Measurements from ENCODE around the genes PROM1 and TAPT1.

- PRO-cap, result no peak
These were observed 70.8 kb upstream of the BOD1L1 start for GRCh38 chr4:13698454-13698653.

- PRO-cap, result no peak
These were observed 213.3 kb upstream of the BOD1L1 start for GRCh38 chr4:13840563-13841459.

GRCh38 chr4:13856493-13856885 is 229.0 kb upstream of the BOD1L1 start:
- PRO-cap, result no peak

DNA sequence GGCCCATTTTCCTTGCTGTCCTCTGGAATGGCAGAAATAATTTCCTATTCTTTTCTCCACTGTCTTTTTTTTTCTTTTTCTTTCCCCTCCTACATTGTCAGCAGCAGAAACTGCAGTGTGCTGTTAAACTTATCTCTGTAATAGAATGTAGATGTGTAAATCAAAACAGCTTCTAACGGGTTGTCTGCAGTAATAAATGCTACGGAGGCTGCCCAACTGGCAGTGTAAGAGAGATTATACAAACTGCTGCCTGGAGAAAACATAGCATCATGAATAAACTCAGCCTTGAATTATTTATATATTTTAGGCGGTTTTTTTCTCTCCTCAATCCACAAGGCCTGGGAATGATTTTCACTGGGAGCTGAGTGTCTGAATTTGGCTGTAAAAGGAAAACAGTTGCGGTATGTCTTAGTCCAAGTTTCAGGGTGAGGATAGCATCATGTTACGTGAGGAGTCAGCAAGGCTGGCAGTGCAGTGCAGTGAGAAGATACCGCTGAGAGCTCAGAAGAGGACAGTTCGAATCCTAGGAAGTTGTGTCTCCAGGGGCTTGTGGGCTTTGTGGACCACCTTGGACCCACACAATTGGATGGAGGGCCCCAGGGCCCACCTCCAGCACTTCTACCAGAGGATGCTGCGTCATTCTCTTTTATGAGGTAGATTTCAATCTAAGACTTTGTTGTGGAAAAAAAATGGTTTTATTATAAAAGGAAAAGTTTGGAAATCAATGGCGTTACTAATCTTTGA is 291.5 kb upstream of the BOD1L1 start:
- PRO-cap, result no peak

GRCh38 chr4:13991134-13991631 is 363.7 kb upstream of the BOD1L1 start:
- PRO-cap, result no peak

GRCh38 chr4:14877109-14877990 is 124.9 kb upstream of the CPEB2 start:
- PRO-cap, result no peak

DNA sequence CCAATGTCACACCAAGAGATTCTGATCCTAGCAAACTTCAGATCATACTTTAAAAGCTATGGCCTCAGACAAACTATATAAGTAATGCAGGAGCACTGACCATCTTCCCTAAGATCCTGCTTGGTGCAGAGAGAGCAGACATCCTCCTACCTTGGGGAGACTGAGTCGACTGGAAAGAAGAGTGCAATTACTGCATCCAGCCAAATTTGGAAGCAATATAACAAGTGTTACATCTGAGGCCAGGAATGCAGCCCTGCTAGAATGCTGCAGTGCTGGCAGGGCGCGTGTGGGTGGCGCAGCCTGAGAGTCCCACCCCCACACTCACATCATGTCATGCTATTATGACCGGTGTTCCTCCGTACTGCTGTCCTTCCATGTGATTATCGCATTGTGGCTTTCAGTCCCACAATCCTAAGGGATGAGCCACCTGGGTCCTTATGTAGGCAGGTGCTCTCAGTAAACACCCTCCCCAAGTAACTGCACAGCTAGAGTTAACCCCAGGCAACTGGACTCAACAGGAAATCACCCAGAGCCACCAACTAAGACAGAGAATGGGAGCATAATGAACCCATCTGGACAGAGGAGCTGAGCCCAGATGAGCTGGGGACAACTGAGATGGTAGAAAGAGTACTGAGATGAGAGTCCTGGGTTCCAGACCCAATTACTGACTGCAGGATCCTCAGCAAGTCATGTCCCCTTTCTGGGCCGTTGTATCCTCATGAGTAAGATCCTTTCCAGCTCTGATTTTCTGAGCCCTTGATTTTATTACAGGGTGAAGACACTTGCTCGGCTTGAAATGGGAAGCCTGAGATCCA is 122.5 kb upstream of the CPEB2 start:
- PRO-cap, result no peak

- PRO-cap, result no peak
These were observed 31.8 kb downstream of the CPEB2 start for GRCh38 chr4:15033882-15034773.

GRCh38 chr4:15077789-15078441 is 75.6 kb downstream of the CPEB2 start:
- PRO-cap, result no peak

GRCh38 chr4:15375566-15376129 is 52.2 kb upstream of the C1QTNF7 start:
- PRO-cap, result no peak

DNA sequence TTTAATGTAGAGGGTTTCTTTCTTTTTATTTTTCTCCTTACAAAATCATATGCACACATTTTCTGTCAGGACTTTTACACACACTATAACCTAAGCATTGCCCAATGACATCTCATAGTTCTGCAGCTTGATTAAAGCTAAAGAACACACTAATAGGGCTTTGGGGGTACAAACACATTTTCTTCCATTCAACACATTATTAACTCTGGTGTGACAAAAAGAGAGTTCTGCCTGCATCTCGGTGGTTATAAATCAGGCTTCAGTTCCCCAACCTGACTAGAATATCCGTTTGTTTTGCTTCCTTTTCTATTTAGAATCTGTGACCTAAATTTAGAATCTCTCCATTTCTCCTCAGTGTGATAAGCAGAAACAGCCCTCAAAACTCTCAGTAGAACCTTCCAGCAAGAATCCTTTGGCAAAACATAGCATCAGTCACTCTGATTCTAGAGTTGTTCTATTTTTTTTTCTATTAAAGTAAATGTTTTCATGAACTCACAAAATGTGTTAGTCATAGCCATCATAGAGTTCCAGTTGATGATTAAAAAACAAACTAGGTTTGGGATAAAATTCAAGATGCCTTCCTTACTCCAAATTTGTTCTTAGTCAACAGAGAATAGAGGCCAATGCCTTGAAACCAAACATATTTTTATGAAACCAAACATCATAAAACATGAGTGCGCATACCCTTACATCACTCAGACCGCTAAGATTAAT is 13.3 kb upstream of the C1QTNF7 start:
- PRO-cap, result no peak

DNA sequence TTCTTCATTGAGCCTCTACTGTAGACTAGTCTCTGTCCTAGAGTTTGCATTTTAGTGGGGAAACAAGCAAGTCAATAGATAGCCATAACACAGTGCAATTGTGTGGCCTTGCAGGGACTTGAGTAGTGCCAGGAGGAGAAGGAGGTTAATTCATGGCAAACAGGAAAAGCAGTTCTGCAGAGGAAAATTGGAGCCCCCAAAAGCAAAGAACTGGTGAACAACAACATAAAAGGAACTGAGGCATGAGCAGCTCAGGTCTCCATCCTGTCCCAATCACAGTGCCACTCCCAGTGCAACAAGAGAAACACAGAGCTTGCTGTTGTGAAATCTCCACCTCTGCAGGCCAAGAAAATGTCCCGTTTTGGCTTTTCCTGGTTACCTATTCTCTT is 644 bp downstream of the C1QTNF7 start:
- PRO-cap, result no peak

- PRO-cap, result no peak
These were observed 63.2 kb downstream of the FBXL5 start for GRCh38 chr4:15591908-15592475.

DNA sequence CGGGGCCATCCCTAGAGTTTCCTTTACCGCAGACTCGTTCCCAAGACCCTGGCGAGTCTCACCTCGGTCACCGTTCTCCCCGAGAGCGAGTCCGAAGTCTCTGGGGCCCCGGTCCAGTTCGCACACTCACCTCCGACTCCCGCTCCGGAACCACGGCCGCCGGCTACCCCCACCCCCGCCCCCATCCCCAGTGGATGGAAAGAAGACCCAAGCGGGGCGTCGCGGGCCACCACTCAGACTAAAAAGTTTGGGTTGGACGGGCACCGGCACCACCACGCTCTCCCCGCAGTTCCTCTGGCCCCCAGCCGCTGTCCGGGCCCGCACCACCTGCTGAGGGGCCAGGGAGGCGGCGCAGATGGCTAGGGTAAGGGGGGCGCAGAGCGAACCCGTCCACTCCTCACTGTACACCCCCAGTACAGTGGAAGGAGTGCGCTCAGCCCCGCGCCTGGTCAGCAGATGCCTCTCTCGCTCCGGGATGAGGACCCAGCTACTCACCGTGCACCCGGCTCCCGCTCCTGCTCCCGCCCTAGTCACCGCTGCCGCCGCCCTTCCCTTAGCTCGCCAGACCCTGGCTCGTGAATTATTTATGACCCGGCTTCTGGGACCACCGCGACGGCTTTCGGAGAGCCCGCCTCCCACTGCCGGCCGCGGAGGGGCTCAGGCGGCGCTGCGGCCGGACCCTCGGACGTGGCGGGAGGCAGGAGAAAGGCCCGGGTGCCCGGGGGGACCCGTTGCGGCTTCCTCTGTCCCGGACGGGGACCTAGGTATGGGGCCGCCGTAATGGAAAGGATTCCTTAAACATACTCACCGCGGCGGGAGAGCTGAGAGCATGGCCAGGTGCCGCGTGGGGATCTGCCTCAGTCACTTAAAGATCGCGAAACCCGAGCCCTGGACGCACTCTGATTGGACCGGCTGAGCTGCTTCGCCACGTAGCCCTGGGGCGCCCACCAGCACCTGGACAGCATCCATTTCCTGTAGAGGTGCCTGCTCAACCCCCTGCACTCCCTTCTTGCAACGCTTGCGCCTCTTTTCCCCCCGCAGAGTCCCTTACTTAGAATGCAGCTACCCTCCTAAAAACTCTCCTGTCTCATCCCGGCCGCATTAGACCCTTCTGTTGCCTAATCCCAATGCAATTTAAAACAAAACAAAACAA is at the start of gene PROM1:
PROM1 (minus strand) TSS at position 854 of the 1,153 bp plus-strand sequence.
- PRO-cap, result bidirectional peak, plus-strand start at position 462 of the sequence, minus-strand start at position 458 of the sequence; bidirectional peak, plus-strand start at position 506 of the sequence, minus-strand start at position 528 of the sequence; bidirectional peak, plus-strand start at position 977 of the sequence, minus-strand start at position 854 of the sequence

GRCh38 chr4:16226376-16227443 is at the start of gene TAPT1:
TAPT1 (minus strand) TSS chr4:16226471.
- PRO-cap, result bidirectional peak, plus-strand start at chr4:16226603, minus-strand start at chr4:16226471; bidirectional peak, plus-strand start at chr4:16227216, minus-strand start at chr4:16226895

DNA sequence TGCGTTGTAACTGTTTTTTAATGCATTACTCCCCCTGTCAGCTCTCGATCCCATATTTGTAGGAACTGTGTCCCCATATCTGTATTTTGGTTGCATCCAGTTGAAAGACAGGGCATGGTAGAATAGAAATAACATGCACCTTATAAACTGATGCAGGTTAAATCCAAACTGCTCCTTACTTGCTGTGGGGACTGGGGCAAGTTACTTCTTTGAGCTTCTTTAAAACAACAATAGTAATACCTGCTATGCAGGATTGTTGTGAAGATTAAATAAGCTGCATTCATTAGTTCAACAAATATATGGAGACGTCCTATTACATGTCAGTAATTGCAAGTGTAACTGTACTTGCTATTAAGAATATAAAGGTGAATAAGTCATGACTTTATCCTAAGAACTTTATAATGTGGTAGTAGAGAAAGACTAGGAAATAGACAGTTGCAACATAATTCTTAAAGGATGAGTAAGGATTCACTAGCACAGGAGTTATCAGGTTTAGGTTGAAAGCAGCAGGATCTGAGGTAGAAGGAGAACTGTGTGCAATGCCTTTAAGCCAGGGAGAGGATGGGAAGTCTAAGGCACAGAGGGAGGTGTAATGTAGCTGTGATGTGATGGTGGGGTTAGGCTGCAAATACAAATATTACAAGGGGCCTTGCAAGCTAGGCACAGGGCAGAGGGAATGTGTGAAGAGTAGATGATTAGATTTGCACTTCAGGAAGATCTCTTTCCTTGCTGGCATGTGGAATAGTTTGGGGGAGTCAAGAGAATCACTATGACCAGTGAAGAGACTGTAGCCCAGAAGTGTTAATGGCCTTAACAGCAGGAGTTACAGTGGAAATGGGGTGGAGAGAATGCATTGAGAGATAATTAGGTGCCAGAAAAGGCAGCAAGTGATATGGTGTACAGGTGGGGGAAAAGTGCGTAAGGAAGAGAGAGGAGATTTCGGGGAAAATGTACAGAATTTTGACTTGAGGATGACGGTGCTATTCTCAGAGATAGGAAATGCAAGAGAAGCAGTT is 9.9 kb upstream of the TAPT1 start:
- PRO-cap, result no peak

DNA sequence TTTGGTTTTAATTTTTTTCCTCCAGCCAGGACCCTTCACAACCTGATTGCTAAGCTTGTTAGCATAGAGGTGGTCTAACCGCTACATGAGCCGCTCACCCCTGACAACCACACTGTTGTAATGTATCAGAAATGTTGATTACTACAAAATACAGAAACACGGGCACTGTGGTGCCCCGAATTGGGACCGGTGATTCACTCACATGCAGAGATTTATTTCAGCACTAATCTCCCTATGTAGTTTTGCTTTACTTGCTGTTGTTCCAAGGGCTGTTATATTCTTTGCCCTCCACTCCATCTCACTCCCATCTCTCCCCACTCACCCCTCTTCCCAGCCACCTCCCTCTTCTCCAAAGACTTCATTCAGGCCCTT is 572 bp upstream of the LDB2 start:
- PRO-cap, result no peak

DNA sequence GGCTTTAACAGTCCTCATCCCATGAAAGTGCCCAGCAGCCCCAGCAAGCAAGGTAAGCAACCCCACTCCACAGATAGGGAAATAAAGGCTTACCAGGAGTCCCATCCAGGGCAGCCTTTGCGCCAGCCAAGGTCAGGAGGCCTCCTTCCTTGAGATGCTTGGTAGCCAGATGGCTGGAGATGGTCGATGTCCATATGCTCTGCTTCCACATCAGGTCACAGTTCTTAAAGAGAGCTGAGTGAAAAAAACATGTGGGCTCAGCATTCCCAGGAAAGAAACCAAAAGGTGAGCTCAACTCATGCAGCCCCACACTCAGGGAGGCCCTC is 10.3 kb downstream of the QDPR start:
- PRO-cap, result no peak

DNA sequence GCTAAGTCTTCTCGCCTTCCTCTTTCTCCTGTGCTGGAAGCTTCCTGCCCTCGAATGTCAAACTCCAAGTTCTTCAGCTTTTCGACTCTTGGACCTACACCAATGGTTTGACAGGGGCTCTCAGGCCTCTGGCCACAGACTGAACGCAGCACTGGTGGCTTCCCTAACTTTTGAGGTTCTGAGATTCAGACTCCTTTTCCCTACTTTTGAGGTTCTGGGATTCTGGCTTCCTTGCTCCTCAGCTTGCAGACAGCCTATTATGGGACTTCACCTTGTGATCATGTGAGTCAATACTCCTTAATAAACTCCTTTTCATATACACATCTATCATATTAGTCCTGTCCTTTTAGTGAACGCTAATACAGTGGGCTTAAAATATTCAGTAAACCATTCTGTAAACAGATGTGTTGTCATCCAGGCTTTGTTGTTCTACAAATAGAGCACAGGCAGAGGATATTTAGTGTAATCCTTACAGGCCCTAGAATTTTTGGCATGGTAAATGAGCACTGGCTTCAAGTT is 95.1 kb downstream of the LCORL start:
- PRO-cap, result no peak

DNA sequence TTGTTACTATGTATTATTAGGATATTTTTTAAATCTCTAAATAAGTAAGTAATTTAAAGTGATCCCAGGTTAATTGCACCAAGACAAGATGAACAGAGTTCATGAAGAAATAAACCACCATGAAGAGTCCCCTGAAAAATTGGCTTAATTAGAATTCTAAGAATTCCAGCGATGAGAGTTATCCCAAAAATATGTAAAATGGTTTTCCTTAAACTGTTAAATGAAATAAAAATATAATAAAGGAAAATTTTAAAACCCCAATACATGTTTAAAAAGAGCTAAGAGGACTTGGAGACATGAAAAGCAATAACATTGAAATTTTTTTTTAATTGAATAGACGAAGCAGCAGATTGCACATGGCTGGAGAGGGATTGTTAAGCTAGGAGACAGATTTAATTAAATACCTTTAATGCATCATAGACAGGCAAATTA is 141.5 kb upstream of the SLIT2 start:
- PRO-cap, result no peak